GM06990 (cell line): Measurements from ENCODE around the genes RNF115, PEX11B and PRKAB2.

DNA sequence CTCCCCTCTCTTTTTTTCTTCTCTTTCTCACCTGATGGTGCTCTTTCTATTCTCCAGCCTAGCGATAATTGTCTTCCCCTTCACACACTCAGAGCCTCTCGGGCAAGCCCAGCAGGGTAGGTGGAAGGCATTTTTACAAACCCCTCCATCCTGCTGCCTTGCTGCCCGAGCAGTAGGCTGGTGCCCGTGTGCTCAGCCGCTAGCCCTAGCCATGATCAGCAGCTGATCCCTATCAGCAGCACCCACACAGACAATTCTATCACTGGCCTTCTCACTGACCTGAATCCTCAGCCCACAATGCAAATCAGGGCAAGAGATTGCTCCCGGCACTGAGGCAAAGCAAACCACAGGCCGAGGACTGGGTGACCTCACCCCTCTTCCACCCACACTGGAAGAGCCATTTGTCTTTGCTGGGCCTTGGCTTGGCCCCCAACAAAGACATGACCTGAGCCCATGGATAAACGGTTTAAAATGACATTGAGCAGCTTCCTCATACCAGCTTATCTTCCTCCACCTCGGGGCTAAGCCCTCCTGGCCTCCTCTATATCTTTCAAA lies 896 bp upstream of the PDZK1 start:
- RRBS, result no CpG with 5 or more reads among the region's 9 CpGs

DNA sequence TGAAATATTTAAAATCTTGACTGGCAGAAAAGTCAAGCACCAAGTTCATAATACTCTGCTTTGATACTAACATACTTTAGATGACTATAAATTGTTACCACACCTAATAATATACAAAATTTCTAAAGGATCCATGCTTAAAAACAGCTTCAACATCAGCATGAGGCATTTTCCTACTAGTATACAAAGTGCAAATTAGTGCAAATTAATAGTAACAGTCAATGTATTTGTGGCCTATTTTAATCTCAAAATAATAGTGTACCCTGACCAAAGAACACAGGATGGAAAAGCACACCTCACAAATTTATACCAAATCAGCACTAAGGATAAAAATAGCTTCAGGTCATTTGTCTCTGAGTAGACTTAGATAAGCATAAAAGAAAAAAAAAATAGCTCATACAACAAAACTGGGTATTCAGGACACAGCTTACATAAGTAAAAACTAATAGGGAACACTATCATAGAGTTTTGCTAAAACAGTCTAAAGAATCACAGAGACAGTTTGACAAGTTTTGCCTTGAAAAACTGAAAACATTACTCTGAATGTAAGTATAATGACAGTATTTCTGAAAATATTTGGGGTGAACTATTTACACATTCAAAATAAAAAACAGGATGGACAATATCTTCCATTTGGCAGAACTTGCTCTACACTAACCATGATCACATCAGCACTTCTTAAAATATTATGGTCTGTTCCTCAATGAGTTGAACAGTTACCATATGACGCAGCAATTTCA lies 46.5 kb downstream of the RNF115 start:
- RRBS, result no CpG with 5 or more reads among the region's 1 CpG

DNA sequence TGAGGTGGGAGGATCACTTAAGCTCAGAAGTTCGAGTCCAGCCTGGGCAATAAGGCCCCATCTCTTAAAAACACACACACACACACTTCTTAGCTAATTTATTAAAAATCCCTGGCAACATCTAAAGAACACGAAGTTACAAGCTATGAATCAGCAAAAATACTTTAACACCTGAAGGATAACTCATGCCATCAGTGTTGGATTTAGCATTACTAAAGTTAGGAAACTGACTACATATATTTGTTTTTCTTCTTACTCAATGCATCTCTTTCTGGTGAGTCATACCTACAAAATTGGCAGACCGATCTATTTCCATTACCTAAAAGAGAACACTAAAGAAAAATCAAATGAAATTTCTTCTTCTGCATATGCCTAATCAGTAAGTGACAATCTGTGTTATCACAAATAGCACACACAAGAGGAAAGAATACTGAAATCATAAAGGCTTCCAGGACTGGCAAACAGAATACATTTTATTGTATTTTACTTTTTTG lies 41.5 kb downstream of the RNF115 start:
- RRBS, result no CpG with 5 or more reads among the region's 3 CpGs

DNA sequence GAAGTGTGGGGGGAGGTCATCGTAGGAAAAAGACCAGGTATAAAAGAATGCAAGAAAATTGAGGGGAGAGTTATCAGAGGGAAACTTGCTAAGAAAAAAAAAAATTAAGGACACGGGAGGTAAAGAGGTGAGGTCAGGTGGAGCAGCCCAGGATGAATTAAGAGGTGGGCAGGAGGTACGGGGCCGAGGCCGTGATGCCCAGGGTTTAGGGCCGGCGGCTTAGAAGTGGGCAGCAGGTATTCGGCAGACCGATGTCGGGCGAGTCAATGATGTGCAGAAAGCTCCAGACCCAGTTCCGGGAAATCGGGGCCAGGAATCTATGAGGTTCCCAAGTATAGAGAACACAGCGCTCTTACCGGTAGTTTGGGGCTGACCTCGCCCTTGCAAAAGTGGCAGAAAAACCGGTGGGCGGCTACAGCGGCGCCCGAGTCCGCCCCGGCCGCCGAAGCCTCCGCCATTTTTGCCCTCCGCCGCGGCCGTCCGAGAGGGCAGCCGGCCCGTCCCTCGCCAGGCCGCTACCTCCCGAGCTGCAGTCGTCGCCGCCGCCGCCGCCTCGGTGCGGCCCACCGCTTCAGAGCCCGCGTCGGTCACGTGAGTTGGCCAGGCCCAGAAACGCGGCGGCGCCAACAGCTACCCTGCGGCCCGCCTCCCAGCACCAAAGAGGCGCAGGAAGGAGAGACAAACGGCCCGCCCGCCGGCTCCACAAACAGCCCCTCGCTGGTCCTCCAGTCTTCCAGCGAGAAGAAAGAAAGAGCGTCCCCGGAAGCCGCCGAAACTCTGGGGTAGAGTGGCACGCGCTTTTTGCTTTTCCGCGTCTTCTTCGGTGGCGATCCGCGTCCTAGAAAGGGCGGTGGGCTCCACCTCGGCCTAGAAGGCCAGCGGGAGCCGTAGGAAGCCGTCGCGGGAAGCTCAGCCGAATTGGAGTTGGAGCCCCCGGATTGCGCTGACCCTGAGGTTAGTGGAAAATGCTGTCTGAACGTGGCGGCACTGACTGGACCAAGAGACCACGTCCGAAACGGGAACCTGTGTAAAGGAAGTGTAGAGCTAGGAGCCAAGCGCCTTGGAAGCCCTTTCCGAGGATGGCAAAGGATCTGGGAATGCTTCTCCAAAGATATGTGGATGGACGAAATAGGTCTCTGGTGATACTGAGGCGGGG lies at the start of gene RNF115:
Gene RNF115 (minus strand): TSS at position 680 of the 1,156 bp plus-strand sequence.
- RRBS, result 6% methylated on average over 15 of the region's 93 CpGs

- RRBS, result no CpG with 5 or more reads among the region's 1 CpG
Observed at GRCh38 chr1:145843948-145844666, 1.3 kb upstream of the NUDT17 start.

DNA sequence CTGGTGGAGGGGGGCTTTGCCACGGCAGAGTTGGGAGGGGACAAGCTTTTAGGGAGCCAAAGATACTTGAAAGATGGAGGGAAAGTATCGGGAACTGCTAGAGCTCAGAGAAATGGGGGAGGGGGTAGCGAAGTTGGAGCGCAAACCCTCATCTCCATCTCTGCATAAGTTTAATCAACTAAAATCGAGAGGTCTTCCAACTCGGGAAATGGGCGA lies 323 bp upstream of the PIAS3 start:
- RRBS, result no CpG with 5 or more reads among the region's 7 CpGs

DNA sequence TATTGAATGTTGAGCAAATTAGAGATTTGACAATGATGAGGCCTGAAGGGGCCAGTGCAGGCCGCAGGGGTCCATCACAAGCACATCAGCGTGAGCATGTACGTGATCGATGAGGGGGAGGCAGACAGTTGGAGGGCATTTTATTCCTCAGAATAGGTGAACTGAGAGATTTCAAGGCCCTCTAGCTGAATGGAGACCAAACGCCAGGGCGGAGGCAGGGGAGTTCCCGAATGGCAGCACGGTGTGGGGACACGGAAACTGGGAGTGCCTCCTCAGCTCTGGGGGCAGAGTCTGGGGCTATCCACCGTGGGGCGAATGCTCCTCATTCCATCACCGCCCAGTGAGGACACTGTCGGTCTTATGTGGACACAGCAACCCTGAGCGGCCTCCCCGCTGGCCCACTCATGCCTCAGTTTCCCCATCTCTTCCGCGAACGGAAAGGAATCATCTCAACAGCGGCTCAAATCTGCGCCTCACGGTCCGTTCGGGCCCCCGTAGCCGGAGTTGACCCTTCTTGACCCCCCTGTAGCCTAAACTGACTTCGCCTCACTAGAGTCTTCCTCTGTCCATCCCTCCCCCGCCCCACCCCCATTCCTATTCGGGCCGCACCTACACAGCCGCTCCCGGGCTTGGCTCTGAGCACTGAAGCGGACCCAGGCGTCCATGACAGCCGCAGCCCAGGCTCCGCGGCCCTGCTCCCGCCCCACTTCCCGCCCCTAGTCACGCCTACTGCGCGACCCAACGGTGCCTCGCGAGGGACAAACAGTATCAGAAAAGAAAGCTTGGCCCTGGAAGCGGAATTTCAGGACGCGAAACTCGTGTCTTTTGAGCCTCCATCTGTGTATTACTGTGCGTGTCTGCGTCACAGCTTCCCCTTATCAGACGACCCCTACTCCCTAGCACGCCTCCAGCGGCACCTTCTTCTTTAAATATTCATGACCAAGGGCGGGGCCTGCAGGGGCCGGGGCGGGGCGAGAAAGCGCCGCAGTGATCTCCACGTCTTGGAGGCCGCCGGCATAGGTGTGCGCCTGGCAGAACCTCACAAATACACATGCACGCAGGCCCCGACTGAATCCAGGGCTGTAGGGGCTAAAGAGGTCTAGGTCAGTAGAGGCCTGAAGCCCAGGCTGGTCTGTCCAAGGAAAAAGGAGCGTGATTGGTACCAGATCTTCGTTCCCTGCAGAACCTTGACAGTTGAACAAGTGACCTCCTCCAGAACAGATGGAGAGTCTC lies at the start of gene PEX11B:
Gene PEX11B (minus strand): TSS at position 694 of the 1,233 bp plus-strand sequence.
- RRBS, result 6% methylated on average over 12 of the region's 67 CpGs

- RRBS, result no CpG with 5 or more reads among the region's 3 CpGs
Observed at GRCh38 chr1:145920853-145921410, 2.4 kb upstream of the PEX11B start.

DNA sequence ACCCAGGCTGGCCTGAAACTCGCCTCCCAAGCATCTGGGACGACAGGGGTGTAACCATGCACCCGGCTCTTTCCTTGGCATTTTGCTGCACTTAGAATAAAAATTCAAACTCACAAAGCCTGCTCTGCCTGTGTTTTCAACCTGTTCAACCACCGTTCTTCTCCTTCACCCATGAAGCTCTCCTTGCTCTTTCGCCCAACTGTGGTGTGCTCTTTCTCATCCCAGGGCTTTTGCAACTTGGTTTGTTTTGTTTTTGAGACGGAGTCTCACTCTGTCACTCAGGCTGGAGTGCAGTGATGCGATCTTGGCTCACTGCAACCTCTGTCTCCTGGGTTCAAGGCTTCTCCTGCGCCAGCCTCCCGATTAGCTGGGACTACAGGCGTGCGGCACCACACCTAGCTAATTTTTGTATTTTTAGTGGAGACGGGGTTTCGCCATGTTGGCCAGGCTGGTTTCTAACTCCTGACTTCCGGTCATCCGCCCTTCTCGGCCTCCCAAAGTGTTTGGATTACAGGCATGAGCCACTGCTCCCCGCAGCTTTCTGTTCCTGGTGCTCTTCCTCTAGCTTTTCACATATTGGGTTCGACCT lies 1.6 kb upstream of the RBM8A start:
- RRBS, result no CpG with 5 or more reads among the region's 18 CpGs

GRCh38 chr1:145961587-145962321 lies 2.6 kb downstream of the ANKRD34A start:
- RRBS, result no CpG with 5 or more reads among the region's 37 CpGs

GRCh38 chr1:145985104-145986305 lies 10.9 kb downstream of the TXNIP start:
- RRBS, result no CpG with 5 or more reads among the region's 15 CpGs

GRCh38 chr1:145989724-145990291 lies 6.6 kb downstream of the TXNIP start:
- RRBS, result no CpG with 5 or more reads among the region's 2 CpGs

DNA sequence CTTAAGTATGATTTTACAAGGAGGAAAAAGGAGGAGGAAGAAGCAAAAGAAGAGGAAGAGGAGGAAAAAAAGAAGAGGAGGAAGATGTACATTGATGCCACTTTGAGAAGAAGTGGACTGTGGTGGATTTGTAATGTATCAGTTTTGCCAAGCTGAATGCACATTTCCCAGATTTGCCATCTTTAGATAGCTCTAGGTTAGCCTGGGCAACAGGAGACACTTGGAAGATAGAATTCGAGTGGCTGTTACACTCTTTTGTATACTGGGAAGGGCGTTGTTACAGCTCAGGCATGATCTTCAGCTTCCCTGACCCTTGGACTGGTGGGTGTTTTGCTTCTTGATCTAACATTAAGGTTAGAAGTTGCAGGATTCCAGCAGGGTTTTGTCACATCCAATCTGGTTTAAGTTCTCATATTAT lies 28.9 kb upstream of the HJV start:
- RRBS, result no CpG with 5 or more reads among the region's 2 CpGs

- RRBS, result no CpG with 5 or more reads among the region's 10 CpGs
Observed at GRCh38 chr1:146387796-146388258, 43.3 kb upstream of the PPIAL4H start.

DNA sequence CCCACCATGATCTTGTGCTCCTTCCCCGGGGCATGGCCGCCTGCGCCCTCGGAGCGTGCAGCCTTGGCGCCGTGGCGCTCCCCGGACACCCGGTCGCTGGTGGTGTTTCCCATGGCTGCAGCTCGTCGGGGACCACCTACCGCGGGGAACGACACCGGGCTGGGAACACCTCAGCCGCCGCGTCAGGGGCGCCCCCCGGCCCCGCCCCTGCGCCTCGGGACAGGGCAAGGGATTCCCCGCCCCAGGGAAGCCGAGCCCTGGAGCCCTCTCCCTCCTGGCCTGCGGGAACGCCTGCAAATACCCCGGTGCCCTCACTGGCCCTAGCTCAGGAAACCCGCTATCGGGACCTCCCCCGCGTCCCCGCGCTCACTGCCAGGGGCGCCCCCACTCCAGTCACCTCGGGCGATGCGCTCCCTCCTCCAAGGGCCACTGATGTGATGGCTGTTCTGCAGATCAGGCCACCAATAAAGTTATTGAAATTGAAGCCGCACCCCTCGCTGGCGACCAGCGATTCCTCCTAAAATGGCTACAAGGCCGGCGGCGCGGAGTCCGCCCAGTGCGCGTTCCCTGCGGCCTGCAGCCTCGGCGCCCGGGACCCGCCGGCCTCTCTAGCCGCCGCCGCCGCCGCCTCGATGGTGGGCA lies at the start of gene PRKAB2:
Gene PRKAB2 (minus strand): TSS at position 439 of the 642 bp plus-strand sequence.
- RRBS, result 2% methylated on average over 39 of the region's 63 CpGs

GRCh38 chr1:147234014-147234510 lies 8.4 kb upstream of the CHD1L start:
- RRBS, result no CpG with 5 or more reads among the region's 8 CpGs

DNA sequence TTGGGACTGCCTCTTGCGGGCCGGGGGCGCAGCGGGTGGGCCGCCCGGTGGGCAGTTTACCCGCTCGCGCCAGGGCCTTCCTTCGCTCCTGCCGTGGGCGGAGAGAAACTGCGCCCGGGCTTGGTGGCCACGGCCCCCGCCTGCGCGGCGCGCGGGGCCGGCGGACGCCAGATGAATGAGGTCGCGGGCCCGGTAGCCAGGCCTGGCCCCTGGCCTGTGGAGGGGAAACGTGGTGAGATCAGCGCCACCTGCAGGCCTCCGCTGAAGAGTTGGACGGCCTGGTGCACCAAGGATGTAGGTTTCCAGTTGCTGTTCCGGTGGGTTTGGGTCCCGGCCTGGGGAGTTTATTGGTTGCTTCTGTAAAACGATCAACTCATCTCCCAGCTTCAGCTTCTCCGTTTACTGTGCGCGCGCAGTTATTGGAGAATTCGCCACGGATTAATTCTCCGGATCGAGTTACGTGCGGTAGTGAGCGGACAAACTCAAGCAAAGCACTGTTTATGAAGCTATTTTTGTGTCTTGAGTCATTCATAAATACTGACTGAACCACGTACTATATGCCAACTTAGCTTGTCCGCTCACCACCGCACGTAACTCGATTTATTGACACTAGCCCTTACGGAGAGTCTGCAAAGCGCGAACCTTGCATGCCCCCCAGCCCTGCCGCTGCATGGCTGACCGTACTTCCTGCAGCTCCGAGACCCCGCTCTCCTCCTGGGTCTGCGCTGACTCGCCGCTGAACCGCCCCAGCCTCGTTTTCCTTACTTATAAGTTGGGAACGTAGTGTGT lies 584 bp downstream of the CHD1L start:
- RRBS, result 4% methylated on average over 26 of the region's 63 CpGs

DNA sequence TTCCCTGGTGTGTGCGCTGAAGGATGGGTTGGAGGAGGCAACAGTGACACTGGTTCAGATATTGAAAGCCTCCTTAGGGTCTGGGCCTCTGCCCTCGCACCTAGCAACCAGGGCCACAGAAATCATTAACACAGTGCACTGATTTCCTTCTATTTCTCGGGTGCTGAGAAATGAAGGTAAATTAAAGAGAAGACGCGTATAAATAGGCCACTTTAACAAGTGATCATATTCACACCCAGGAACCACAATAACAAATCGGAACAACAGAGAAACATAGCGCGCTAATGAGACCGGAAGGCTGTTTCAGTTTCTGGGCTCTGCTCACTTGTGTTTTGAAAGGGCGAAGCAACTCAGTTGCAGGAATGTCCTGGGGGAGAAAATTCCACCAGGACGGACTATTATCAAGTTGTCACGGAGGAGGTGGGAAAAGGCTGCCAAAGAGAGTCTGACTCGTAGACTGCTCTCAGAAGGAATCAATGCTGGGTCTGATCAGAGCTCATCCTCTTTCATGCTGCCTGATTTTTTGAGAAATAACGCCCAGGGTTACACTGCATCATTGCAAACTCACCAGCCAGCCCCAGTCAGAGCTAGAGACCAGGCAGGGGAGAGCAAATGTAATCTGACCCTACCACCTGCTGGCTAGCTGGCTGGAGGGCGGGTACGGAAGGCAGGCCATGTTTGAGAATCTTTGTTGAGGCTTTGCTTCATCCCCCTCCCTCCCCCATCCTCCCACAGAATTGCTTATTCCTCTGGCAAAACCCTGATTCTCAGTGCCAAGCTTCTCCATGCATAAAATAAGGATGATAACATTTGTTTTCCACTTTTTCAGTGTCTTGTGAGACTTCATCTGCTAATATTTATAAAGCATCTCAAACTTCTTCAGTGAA lies 36.5 kb upstream of the BCL9 start:
- RRBS, result no CpG with 5 or more reads among the region's 16 CpGs

DNA sequence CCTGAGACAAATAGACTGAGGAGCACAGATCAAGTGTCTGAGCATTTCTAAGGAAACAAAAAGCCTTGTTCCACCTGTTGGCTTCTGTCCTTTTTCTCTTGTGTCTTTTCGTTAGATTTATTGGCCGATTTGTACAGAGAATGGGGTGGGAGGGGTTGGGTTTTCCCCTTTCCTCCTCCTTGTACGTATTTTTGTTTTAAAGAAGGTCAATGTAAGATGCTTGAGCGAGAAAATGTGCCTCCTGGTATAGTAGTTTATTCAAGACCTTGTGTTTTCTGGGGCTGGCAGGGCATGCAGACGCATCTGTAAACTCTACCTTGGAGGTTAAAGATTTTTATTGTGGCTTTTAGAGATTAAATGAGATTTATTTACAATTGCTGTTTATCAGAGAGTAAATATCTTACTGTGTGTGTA lies 1.3 kb downstream of the BCL9 start:
- RRBS, result no CpG with 5 or more reads among the region's 5 CpGs

DNA sequence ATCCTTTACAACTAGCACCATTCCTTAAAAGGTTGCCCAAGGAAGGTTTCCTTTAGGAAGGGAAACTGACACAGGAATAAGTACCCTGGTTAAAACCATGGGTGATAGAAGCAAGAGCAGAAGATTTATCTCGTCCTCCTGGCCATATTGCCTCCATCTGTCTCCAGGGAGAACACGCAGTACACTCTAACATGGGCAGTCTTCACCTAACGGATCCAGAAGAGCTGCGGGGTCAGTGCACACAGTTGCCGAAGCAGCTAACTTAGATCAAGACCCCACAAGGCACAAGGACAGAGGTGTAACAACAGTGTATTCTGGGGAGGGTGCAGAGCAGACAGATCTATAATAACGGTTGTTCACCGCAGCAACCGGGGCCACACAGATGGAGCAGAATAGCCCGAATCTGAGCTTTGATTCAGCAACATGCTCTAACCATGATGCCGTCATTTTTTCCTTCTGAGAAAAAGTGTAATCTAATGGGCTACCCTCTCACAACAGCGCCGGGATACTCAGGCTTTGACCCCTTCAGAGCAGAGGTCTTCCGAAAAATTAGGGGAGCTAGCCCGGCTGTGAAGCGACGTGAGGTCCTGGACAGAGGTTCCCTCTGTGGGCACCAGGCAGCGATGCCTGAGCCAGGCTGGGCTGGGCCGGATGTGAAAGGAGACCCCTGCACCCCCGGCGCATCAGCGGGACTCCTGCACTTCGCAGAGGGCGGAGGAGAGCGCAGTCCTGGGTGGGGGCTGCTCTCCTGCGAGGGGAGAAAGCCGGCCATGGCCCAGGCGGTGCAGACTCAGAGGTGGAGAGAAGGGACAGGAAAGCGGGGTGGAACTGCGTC lies 57.4 kb downstream of the BCL9 start:
- RRBS, result 10% methylated on average over 15 of the region's 29 CpGs